Right ventricle myocardium (tissue), 1 donor: ENCODE measurements around the genes ZNF652 and NXPH3.

GRCh38 chr17:49361883-49362875 is at the start of gene ZNF652:
ZNF652 (minus strand) TSS chr17:49362250.
- PRO-cap, 2 experiments: peak in 2 of 2 experiments; most common plus-strand start chr17:49362587 (in 2); most common minus-strand start chr17:49362023 (in 2)

- PRO-cap, 2 experiments: no peak in any of the 2 experiments
Observed at GRCh38 chr17:49369737-49370261, 7.7 kb upstream of the ZNF652 start.

GRCh38 chr17:49387513-49388085 is 25.5 kb upstream of the ZNF652 start:
- PRO-cap, 2 experiments: no peak in any of the 2 experiments

- PRO-cap, 2 experiments: no peak in any of the 2 experiments
Observed at GRCh38 chr17:49497374-49498083, 2.4 kb downstream of the NGFR start.

DNA sequence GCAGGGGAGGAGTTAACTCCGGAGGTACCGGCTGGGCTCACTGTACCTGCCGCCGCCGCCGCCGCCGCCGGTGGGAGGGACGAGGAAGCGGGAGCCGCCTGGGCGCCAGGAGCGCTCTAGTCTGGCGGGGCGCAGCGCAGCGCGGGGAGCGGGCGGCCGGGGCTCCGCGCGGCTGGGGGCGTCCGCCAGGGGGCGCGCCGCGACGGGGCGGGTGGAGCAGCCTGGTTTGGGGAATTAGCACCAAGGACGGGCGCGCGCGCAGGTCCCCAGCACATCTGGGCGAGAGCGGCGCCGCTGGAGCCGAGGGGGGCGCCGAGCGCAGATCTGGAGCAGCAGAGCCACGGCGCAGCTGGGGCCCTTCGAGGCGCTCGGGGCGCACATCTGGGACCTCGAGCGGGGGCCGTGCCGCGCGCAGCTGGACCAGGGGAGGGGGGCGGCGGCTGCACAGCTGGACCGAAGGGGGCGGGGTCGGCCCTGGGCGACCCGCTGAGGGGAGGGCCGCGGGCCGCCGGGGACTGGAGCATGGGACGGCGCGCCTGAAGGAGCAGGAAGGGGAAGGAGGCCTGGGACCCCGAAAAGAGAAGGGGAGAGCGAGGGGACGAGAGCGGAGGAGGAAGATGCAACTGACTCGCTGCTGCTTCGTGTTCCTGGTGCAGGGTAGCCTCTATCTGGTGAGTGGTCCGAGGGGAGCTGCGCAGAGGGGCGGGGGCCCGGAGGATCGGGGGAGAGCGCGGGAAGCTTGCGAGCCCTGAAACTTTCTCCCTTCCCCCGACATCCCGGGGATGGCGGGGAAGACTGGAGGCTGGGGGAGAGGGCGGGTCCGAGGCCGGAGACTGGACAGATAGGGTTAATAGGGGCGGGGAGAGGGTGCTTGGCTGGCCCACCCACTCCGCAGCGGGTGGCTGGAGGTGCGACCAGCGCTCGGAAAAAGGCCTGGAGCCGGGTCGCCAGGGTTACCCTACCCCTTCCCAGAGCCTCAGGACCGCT is at the start of gene NXPH3:
NXPH3 (plus strand) TSS at position 269 of the 987 bp plus-strand sequence.
- PRO-cap, 2 experiments: peak in 2 of 2 experiments; most common plus-strand start position 119 of the sequence (in 2); most common minus-strand start position 784 of the sequence (in 1)

- PRO-cap, 2 experiments: no peak in any of the 2 experiments
Observed at GRCh38 chr17:49704060-49704308, 3.8 kb downstream of the SLC35B1 start.

GRCh38 chr17:49707115-49707527 is 643 bp downstream of the SLC35B1 start:
- PRO-cap, 2 experiments: no peak in any of the 2 experiments

DNA sequence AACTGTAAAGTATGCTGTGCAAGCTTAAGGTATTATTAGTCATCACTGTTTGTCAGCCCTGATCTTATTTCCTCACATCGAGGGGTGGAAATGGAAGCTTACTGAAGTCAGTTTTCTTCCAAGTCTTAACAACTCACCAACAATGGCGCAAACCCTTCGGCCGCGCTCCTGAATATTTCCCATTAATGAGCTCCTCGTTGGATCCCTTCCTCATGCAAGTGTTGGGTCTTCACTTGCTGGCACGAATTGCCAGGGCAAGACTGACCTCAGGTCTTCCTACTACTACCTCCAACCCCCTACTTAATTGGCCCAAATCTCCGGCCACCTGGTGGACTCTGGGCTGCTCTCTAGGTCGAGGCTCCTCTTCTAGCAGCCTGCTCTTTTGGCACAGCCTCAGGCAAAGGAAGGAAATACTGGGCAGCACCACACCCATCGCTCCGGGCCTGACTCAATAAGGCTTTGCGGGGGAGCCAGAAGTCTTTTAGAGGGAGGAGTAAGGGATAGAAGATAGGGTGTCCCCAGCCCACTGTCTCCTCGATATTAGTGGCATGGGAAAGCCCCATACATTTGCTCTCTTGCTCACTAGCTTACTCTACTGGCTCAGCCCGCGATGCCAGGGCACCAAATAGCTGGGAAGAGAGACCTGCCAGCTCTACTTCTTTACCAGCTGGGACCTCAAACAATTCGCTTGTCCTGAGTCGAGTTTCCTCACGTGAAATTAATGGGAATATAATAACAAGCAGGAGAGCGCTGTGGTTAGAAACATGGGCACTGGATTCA is 1.1 kb upstream of the SLC35B1 start:
- PRO-cap, 2 experiments: no peak in any of the 2 experiments

DNA sequence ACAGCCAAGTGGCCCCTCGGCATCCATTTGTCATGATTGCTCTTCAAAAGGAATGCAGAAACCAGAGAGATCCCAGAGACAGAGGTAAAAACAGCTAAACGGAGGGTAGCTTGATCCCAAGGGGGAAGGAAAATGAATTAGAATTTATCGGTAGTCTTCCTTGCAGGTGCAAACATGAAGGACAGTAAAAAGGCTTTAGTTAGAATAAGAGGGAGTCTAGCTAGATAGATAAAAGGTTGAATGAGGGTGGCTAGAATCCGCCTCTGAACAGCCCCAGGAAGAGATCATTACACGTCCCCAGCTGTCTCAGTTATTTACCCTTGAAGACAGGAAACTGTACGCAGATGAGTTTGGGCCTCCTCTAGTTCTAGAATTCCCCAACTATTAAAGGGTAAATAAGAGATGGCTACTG is 17.3 kb downstream of the FAM117A start:
- PRO-cap, 2 experiments: no peak in any of the 2 experiments

DNA sequence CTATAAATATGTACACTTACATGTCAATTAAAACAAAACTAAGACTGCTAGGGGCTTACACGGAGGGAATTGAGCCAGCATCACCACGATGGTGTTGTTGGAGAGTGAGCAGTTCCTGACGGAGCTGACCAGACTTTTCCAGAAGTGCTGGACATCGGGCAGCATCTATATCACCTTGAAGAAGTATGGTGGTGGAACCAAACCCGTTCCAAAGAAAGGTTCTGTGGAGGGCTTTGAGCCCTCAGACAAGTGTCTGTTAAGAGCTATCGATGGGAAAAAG is 6.7 kb downstream of the KAT7 start:
- PRO-cap, 2 experiments: no peak in any of the 2 experiments

DNA sequence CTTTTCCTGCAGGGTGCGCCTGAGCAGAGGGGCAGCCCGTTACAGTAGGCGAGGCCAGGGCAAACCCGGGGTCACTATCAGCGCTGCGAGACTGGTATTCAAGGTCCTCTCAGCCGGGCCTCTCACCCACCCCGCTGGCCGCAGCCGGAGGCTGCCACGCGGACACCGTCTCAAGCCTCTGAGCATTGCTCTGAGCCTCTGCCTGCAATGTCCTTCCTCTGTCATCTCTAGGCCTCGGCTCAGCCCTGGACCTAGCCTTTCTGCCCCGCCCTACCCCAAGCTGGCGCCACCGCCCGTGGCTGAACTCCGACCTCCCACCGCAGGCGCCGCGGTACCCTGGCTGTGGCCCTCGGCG is 3.4 kb downstream of the DLX4 start:
- PRO-cap, 2 experiments: no peak in any of the 2 experiments

DNA sequence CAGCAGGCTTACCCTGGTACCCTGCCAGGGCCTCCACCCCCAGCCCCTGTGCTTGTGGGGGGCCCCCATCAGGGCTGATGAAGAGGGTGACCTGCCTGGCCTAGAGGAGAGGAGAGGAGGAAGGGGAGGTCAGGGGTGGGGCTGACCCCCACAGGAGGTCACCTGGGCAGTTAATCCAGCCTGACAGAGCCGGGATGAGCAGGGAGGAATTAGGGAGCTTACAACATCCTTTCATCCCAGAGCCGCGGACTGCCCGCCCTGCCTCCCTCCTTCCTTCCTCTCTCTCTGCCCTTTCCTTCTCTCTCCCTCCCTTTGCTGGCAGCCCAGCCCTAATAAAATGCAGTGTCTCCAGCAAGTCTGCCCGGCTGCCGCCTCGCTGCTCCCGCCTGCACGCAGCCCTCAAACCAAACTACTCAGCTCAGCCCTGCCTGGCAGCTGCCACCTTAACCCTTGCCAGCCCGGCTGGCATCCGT is 7.2 kb downstream of the DLX3 start:
- PRO-cap, 2 experiments: no peak in any of the 2 experiments

GRCh38 chr17:50028095-50028782 is 27.7 kb upstream of the ITGA3 start:
- PRO-cap, 2 experiments: no peak in any of the 2 experiments

DNA sequence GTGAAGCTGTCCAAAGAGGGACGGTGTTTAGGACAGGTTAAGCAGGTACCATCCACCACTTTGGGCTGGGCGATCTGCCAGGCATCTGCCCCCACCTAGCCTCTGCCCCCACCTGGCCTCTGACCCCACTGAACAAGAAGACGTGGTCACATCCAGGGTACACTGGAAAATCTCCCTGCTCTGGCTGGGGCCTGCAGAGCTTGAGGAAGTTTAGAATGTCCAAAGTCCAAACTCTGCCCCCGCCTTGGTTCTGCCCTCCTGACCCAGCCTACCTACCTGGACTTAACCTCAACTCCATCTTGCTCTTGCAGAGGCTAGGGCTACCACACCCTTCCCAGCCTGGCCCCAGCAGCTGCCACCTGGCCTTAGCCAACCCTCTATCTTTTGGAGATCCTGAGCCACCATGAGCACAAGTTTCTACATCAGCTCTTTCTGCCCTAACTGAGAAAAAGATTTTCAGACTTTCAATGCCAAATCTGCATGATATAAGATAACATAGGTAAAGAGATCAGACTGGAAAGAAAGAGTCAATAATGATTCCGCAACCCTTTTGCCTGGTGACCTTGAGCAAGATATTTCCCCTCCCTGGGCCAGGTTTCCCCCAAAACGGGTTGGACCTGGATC is 1.8 kb downstream of the ITGA3 start:
- PRO-cap, 2 experiments: no peak in any of the 2 experiments

GRCh38 chr17:50107748-50109023 is 13.0 kb downstream of the PDK2 start:
- PRO-cap, 2 experiments: no peak in any of the 2 experiments

GRCh38 chr17:50143274-50144213 is 6.9 kb downstream of the PPP1R9B start:
- PRO-cap, 2 experiments: no peak in any of the 2 experiments

DNA sequence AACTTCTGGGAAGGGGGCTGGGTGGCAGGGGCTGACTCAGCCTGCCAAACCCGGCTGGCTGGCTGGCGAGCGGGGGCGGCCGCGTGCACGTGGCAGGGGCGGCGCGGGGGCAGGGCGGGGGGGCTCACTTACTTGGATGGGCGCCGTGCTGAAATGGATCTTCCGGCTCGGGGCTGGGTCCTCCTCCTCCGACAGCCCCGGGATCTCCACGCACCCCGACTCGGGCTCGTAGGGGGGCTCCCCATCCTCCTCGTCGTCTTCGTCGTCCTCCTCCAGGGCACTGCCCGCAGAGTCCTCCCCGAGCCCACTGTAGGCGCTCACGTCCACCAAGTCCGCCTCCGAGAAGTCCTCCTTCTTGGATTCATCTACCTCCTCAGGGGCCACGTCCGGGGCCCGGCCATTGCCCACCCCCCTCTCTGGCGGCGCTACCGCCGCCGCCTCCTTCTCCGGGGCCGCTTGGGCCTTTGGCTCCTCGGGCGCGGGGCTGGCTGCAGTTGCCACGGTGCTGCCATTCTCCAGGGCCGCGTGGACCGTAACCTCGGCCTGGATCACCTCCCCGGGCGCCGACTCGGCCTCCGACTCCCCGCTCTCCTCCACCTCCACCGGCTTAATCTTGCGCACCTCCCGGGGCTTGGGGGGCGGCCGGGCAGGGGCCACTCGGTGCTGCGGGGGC is 1.3 kb downstream of the PPP1R9B start:
- PRO-cap, 2 experiments: no peak in any of the 2 experiments

DNA sequence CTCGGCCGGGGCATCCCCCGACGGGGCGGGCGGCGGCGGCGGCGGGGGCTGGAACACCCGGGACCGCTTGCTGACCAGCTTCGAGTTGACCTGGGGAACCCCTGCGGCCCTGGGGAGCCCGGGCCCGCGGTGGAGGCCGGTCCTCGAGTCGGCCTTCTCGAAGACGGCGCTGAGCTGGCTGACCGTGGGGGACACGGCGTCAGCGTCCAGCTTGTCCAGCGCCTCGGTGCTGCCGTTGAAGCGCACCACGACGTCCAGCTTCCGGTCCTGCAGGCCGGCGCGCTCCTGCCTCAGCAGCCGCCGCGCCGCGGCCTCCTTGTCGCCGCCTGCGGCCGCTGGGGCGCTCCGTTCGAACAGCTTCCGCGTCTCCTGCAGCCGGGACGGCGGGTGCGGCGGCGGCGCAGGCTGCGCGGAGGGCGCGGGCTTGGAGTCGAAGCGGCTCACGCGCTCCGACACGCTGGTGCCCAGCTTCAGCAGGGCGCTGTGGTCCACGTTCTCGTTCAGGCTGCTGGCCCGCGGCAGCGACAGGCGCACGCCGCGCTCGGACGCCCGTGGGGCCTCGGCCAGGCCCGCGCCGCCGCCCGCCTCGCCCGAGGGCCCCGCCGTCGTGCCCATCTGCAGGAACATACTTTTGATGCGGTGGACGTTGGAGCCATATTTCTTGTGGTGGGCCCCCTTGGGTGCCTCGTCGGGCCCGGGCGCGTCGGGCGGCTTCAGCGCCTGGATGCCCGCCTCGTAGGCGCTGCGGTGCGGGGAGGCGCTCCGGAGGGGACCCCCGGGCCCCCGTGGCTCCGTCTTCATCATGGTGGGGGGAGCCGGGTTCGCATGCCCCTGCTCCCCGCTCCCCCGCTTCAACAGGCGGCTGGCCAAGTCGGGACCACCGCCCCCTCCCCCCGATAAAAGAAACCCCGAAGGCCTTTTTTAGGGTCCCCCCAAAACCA is 497 bp downstream of the PPP1R9B start:
- PRO-cap, 2 experiments: peak in 2 of 2 experiments; most common plus-strand start position 374 of the sequence (in 2); most common minus-strand start position 249 of the sequence (in 1)

GRCh38 chr17:50188847-50189296 is 12.6 kb downstream of the COL1A1 start:
- PRO-cap, 2 experiments: no peak in any of the 2 experiments

GRCh38 chr17:50257084-50257394 is 17.2 kb upstream of the TMEM92 start:
- PRO-cap, 2 experiments: no peak in any of the 2 experiments